Cerebellum (tissue), 5 donors: ENCODE measurements around a stretch of chr2.

DNA sequence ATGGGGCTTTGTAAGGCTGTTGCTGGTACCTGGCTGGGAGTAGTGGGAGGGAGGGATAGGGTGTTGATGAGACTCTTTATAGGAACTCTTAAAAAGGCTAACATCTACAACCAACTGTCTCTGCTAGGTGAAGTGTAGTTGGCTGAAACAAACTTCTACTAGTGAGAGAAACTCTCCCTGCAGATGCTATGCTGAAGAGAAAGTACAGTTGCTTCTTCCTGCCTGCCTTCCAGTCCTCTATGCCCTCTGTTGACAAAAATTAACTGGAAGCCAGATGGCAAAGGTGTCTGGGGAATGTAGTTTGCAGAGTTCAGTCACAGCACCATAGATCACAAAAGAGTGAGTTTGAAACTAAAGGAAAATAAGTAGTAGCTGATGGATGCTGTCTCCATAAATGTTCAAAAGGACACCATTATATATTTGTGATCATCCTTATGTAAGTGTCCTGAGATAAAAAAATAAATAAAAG is 958.7 kb upstream of the NRXN1 start:
- PRO-cap, 3 experiments, result no peak in any of the 3 experiments
- RAMPAGE, long total RNA, result no peak

DNA sequence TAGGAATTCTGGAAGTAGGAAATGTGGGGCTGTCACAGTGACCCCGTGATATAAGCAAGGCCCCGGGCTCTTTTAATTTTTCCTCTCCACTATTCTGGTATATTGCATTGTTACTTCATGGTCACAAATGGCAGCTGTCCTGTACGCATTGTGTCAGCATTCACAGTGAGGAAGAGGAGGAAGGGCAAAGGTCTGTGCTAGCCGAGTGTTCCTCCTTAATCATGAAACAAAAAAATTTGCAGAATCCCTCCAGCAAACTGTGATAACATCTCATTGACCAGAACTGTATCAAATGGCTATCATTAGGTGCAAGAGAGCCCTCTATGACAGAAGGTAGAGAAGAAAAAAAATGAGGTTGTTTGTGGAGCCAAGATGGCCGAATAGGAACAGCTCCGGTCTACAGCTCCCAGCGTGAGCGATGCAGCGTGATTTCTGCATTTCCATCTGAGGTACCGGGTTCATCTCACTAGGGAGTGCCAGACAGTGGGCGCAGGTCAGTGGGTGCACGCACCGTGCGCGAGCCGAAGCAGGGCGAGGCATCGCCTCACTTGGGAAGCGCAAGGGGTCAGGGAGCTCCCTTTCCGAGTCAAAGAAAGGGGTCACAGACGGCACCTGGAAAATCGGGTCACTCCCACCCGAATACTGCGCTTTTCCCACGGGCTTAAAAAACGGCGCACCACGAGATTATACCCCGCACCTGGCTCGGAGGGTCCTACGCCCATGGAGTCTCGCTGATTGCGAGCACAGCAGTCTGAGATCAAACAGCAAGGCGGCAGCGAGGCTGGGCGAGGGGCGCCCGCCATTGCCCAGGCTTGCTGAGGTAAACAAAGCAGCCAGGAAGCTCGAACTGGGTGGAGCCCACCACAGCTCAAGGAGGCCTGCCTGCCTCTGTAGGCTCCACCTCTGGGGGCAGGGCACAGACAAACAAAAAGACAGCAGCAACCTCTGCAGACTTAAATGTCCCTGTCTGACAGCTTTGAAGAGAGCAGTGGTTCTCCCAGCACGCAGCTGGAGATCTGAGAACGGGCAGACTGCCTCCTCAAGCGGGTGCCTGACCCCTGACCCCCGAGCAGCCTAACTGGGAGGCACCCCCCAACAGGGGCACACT is 180.6 kb upstream of the CHAC2 start:
- PRO-cap, 3 experiments, result no peak in any of the 3 experiments
- RAMPAGE, long total RNA, result no peak

- PRO-cap, 3 experiments, result no peak in any of the 3 experiments
- RAMPAGE, long total RNA, result no peak
These were observed 761 bp downstream of the ERLEC1 start for GRCh38 chr2:53787674-53787936.

GRCh38 chr2:53890033-53890399 is 30.2 kb upstream of the GPR75 start:
- PRO-cap, 3 experiments, result no peak in any of the 3 experiments
- RAMPAGE, long total RNA, result no peak

DNA sequence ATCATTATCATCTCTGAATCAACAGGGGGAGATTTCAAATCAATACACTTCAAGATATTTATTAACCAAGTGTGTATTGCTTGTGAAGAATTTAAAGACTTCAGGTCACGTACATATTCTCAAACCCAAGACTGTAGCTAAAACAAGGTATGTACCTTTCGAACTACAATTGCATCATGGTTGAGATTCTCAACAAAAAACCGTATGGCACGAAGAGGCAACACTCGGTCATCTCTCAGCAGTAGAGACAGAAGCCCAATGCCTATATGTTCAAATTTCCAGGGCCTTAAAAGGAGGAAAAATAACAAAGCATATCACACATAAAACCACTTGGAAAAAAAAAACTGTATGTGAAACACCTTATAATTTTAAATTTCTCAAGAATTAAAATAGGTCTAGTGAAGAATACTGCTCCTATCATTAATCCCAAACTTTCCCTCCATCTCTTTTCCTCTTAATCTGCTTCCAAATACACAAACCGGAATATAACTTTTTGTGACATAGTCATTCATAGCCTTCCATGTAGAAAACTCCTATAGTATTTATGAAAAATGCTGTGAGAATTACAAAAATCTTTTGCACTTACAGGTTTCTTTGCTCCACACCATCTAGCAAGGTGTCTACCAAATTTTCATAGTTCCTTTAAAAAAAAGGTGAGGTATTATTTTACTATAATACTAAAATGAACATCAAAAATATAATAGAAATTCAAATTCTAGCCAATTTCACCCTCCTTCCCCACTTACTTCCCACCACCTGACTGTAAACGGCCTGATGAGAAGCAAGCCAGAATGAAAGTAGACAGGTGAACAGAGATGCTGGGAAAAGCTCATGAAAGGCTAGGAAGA is 38.2 kb upstream of the GPR75 start:
- PRO-cap, 3 experiments, result no peak in any of the 3 experiments
- RAMPAGE, long total RNA, result no peak

DNA sequence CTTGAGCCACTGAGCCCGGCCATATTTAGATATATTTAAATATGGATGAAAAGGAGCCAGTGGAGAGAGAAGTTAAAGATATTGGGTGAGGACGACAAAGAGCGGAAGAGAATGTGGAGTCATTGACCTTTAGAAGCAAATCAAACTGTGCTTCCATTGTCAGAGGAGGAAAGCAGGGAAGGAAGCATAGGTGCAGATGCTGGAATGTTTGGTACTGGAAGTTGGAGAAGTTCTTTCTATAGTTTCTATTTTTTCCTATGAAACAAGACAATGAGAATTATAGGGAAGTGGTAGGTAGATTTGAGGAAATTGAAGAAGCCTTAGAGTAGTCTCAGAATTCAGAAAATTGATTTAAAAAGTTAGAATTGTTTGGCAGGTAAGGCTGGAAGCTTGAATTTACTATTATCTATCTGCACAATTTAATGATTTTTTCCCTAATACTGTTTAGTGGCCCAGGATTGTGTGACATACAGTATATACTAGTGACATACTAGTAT is 3.3 kb downstream of the ACYP2 start:
- PRO-cap, 3 experiments, result no peak in any of the 3 experiments
- RAMPAGE, long total RNA, result no peak

DNA sequence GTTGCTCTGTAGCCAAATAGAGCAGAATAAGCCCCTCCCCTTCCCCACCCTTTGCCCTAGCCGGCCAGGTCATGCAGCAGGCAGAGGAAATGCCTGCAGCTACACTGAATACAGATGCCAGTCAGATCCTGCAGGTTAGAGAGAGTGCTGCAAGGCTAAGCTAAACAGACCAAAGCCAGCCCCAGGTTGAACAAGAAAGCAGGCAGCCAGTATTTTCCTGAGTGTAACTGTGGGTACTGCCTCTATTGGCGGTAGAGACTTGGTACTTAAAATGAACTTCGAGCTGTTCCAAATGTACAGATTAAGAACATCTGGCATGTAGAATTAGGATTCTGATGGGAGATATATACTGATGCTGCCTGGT is 132.9 kb downstream of the ACYP2 start:
- PRO-cap, 3 experiments, result no peak in any of the 3 experiments
- RAMPAGE, long total RNA, result no peak

- PRO-cap, 3 experiments, result no peak in any of the 3 experiments
- RAMPAGE, long total RNA, result no peak
These were observed 133.0 kb downstream of the TSPYL6 start for GRCh38 chr2:54122802-54123683.

DNA sequence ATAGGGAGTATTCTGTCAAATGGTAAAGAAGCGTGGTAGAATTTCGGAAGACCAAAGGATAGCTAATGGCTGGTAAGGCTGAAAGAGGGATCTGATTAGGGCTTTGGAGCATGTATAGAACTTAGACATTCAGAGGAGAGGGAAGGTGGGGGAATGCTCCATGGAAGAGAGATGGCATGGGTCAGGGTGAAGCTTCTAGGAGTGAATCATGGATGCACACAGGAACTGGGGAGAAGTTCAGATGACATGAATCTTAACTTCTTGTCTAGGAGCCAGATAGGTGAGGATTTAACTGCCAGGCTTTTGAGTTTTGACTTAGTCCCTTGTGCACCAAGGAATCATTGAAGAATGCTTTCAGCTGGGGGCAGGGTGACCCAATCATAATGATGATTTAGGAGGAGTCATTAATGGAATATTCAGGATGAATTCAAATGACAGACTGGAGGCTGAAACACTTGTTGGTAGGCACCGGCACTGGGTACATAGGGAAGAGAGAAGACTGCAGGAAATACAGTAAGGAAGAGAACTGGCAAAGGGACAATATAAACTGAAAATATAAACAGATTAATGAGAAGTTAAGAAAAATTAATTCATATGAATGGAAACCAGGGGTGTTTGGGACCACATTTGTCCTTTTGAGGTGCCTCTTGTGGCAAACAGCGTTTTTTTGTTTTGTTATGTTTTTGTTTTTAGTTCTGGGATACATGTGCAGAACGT is 91.8 kb downstream of the TSPYL6 start:
- PRO-cap, 3 experiments, result no peak in any of the 3 experiments
- RAMPAGE, long total RNA, result no peak

- PRO-cap, 3 experiments, result no peak in any of the 3 experiments
- RAMPAGE, long total RNA, result no peak
These were observed 29.4 kb downstream of the C2orf73 start for GRCh38 chr2:54359929-54360571.

DNA sequence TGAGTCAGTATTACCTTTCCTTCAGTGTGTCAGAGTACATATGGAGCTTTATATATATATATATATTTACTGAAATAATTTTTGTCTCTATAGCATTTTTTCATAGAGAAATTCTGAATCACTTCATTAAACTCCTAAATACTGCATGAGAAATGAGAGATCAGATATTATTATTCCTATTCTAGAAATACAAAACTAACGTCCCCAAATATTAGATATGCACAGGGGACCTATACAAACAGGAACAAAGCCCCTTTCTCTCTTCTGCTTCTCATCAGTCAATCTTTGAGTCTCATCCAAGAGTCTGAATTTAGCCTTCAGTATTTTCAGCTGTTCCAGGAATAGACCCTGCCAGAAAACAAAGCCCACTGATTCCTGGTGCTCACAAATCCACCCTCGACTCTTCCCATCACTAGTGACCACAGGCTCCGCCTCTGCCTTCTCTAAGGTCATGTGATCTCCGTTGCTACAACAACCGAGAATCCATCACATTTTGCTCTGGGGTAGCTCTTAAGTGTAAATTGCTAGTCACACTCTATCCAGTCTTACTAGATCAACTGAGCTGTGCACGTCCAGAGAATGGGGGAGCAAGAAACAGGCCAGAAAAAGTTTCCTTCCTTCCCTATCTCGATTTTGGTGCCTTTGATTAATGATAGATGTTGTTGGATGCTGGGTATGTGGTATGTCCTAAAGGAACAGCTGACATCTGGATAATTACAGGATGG is 46.4 kb upstream of the SPTBN1 start:
- PRO-cap, 3 experiments, result no peak in any of the 3 experiments
- RAMPAGE, long total RNA, result no peak

DNA sequence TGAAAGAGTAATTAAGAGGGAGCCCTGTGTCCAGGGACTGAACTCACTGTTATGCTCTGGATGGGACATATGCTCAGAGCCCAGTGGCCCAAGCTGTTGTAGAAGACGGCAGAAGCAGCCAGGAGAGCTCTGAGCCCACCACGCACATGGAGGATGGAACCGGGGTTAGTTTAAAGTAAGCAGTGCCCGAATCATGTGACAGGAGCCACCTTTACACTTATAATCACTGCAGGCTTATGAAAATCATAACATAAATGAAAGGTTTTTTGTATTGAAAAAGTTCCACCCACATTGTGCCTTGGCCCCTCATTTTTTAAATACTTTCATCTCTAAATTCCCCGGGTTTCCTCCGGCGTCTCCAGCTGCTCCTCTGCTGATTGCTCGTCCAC is 36.2 kb upstream of the SPTBN1 start:
- PRO-cap, 3 experiments, result no peak in any of the 3 experiments
- RAMPAGE, long total RNA, result no peak

DNA sequence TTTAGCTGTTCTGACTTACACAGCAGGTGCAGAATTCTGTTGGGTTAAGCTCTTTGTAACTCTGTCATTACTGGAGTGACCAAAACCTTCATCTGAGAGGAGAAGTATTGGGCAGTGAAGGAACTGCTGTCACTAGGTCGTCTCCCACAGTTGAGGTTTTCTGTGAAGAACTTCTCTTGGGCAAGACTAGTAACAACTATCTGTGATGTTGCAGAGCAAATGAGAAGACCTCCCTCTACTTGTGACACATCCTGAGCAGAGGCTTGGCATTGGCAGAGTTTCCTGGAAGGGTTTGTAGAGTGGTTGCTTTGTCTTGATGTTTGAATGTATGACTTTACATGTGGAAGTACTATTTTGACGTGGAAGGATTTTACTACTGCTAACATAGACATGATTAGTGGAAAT is 3.0 kb downstream of the SPTBN1 start:
- PRO-cap, 3 experiments, result no peak in any of the 3 experiments
- RAMPAGE, long total RNA, result no peak

DNA sequence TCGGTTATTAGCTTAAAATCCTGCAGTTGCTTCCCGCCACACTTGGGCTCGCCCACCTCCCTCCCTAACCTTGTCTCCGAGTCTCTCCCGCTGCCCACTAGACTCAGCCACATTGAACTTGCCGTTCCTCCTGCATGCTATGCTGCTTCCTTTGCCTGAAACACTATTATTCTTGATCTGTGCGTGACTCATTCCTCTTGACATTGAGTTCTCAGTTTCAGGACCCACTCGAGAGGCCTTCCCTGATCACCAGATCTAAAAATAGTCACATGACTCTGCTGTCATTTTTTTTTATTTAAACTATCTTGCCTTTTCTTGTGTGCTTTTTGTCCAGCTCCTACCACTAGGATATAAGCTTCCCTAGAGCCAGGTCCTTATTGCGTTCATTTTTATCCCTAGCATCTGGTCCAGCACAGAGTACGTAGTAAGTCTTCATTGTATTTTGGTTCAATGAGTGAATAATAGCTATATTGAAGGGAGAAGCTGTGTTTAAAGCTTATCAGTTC is 68.6 kb downstream of the SPTBN1 start:
- PRO-cap, 3 experiments, result peak in 1 of 3 experiments; most common minus-strand start position 144 of the sequence (in 1)
- RAMPAGE, long total RNA, result no peak

DNA sequence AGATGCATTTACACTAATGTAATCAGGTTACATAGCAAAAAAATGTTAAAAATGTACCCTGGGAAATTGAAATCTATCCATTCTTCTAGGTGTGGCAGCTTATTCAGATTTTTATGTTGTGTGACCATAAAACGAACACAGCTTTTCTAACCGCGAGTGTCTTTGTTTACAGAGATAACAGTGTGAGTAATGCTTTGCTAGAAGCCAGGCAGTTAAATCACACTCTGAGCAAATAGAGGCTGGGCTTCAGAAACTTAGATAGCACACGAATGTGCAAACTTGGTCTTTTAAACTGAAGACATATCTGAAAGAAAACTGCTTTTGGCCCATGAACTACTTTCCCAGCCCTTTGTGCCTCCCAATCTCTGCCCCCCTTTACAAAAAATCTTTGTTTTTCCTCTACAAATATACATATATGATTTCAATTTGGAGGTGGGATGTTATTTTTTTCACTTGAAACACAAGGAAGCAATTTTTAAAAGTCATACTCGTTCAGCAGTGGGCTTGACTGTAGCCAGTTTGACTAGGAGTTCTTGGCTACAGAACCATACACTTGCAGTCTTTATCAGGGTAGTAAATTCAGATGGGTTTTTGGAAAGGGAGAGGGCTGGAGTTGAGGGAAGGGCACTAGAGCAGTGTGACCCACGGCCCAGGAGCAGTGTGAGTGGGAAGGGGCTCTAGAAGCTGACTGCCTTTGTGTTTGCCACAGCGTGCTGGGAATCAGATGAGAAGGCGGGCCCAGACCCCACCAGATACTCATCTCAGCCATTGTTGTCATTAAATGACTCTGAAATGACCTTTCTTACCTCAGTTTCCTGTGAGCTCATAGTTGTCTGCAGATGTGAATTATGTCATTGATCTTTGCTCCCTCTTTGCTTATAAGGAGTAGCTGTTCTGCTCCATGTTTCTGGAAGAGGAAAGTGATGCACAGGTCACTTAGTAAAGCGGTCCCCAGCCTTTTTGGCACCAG is 116.4 kb downstream of the SPTBN1 start:
- PRO-cap, 3 experiments, result no peak in any of the 3 experiments
- RAMPAGE, long total RNA, result no peak

DNA sequence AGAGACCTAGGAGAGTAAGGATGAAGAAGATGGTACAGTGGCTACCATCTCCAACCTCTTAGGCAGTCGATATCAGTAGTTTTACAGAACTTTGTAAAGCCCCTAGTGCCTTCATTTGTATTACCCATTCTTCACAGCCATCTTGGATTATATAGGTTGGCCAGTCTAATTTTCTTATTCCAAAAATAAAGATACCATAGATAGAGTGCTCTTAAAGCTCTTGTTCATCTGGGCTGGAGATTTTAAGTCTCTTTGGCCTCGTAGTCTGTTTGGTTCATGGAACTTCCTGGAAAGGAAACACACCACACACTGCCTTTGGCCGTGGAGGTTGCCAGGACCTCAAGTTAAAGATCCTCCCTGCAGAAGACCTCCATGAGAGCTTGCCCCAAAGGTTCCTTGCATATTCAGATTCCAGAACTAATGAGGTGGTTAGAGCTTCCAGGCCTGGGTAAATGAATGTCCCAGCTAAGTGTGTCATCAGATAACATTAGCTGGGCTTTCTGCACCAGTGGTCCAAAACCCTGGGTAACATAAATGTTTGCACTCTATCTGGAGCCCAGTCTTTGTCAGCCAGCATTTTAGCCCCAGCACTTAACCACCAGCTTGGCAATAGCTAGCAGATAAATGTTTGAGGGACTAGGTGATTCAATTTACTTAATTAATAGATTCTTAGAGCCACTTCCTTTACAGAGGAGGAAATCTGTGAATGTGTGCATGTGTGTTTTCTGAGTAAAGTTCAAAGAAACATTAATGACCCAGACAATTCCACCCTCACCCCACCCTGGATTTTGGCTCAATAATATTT is 122.2 kb upstream of the EML6 start:
- PRO-cap, 3 experiments, result no peak in any of the 3 experiments
- RAMPAGE, long total RNA, result no peak

DNA sequence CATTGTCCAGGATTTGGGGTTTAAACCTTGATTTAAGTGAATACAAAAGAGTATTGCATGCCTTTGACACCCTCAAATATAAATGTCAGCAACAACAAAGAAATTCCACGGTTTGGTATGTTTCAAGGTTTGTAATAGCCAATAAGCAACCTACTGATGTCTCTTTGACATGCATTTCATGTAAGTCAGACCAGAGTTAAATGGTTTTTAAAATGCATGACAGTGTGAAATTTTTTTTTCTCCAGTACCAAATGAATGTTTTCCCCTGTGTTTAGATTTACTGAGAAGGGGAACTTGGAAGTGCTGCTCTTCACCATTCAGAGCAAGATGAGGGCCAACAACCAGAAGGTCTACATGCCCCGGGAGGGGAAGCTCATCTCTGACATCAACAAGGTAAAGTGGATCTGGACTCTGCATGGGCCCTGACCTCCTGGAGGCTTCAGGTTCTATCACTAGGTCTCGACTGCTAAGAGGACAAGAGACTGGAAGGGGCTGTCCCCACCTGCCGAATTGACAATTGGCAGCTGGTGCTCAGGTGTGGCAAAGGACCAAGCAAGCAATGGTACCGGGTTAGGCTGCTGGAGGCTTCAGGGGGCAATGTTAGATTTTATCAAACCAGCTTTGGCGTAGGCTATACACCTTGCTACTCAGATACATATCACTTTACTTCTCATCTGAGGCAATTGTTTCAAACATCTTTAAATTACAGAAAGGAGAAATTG is 100.1 kb upstream of the EML6 start:
- PRO-cap, 3 experiments, result no peak in any of the 3 experiments
- RAMPAGE, long total RNA, result no peak

DNA sequence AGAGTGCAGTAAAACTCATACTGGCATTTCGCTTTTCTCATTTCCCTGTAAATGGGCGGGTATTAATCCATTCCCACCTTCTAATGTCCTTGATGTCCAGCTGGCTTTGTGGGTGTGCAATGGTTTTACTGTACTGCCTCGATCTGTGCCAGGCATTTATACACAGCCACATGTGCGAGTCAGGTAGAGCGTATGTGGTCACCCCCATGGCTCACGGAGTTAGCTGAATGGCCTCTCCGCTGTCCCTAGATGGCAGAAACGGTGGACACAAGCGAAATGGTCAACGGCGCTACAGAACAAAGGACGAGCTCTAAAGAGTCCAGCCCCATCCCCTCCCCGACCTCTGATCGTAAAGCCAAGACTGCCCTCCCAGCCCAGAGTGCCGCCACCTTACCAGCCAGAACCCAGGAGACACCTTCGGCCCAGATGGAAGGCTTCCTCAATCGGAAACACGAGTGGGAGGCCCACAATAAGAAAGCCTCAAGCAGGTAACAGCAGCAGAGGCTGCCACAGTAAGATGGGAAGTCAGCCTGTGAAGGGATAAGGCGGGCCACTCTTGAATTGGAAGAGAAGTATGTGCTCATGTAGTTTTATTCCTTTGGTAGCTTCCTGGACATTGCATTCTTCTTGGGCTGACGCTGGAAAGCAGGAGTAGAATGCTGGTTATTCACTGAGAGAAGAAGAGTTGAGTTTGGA is 59.1 kb upstream of the EML6 start:
- PRO-cap, 3 experiments, result no peak in any of the 3 experiments
- RAMPAGE, long total RNA, result no peak

- PRO-cap, 3 experiments, result no peak in any of the 3 experiments
- RAMPAGE, long total RNA, result no peak
These were observed 54.7 kb upstream of the EML6 start for GRCh38 chr2:54668639-54669320.

GRCh38 chr2:55097402-55098149 is 47.3 kb upstream of the RTN4 start:
- PRO-cap, 3 experiments, result no peak in any of the 3 experiments
- RAMPAGE, long total RNA, result no peak